ENCODE measurements around a stretch of chr16.

DNA sequence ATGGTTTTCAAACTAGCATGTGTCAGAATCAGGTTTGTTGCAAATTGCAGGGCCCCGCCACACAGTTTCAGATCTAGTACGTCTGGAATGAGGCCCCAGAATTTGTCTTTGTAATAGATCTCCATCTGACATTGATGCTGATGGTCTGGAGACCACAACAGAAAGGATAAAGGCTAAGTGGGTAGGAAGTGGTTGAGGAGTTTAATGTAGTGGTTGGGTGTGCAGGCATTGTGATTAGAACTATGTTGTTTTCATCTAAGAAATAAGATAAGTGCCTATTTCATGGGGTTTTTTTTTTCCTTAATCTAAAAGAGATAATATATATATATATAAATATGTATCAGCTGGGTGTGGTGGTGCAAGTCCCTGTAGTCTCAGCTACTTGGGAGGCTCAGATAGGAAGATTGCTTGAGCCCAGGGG is 4.5 kb upstream of the GGA2 start:
- PRO-cap = no peak

- PRO-cap = no peak
These were observed 17.7 kb upstream of the GGA2 start for GRCh38 chr16:23527850-23528518.

DNA sequence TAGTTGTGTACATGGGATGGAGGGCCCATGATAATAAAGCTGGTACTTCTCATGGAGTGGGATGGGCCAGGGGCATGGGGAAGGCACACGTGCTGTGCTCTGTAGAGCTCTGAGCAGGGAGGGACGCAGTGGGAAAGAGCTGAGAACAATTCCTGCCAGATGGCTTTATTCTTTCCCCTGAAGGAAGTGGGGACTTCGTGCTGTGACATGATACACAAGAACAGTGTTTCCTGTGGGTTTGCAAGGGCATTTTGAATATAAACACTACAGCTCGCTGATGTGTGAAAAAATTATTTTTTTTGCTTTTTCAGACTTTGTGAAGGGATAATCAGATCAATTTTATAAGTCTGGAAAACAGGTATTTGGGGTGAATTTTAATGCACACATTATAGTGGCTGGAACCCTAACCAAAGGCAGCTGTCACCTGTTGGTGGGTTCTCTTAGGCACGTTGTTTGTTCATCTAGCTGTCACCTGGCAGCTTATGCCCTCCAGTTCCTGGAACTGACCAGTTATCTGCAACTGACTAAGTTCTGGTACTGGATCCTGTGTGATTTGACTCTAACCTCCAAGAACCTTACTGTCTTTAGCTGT is 61.4 kb downstream of the PRKCB start:
- PRO-cap = no peak

GRCh38 chr16:24541616-24542099 is 2.3 kb downstream of the RBBP6 start:
- PRO-cap = no peak

DNA sequence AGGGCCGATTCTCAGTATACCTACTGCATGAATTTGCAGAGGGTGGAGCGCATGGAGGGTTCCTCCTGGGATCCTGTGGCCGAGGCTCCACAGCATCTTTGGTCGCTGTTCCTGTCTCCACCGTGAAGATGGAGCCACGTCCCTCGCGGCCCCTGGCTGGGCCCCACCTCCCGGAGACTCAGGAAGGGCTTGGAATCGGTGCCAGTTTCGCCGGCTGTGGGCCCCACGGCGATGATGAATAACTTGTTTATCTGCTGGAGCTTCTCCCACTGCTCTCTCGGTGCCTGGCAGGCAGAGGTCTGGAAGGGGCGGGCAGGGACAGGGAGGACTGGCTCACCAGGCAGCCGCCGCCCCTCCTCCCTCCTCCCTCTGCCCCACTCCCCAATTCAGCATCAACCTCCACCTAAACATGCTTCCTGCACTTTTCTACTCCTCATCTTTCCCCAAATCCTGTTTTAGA is 8.1 kb downstream of the SLC5A11 start:
- PRO-cap = no peak

GRCh38 chr16:25148208-25149137 is 36.9 kb downstream of the LCMT1 start:
- PRO-cap = no peak

DNA sequence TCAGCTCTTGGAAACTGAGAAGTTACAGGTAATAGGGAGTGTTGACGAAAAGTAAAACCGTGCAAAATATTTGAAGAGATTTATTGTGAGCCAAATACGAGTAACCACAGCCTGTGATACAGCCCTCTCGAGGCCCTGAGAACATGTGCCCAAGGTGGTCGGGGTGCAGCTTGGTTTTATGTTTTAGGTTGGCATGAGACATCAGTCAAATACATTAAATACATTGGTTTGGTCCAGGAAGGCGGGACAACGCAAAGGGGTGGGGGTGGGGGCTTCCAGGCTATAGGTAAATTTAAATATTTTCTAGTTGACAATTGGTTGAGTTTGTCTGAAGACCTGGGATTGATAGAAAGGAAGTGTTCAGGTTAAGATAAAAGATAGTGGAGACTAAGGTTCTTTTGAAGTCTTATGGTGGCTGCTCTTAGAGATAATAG is 1.1 kb upstream of the ZKSCAN2 start:
- PRO-cap = no peak

DNA sequence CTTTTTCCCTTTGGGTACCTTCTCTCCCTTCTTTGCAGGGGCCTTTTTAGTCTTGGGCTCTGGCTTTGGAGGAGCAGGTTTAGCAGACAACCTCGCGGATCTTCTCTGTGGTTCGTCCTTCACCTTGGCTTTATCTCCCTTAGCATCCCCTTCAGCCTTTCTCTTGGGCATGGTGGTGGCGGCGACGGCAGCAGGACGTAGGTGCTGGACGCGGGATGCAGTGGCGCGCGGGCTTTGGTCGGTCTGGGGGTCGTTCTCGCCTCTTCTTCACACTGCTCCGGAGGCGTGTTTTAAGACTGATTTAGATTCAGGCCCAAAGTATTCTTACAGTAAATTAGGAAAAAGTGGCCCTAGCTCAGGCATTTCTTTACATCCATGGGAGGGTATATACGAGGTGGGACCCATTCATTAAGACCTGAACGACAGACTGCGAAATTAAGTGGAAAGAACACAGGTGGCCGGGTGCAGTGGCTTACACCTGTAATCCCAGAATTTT is 340.9 kb downstream of the HS3ST4 start:
- PRO-cap = no peak

DNA sequence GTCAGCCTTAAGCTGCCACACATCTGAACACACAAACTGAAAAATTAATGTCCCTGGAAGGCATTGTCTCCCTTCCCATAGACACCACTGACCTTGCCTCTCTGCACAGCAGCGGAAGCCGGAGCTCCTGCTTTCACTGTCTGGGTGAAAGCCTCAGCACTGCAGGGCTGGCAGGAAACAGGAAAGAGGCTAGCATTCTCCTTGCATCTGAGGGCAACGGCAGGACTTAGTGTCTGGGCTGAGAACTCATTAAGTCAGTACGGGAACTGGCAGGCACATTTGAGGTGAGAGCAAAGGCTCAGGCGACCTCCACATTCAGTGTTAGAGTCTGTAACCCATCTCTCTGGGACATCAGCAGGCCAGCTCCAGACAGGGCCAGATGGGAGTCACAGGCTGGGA is 452.3 kb upstream of the C16orf82 start:
- PRO-cap = no peak

GRCh38 chr16:26991438-26991984 is 75.2 kb upstream of the C16orf82 start:
- PRO-cap = no peak

DNA sequence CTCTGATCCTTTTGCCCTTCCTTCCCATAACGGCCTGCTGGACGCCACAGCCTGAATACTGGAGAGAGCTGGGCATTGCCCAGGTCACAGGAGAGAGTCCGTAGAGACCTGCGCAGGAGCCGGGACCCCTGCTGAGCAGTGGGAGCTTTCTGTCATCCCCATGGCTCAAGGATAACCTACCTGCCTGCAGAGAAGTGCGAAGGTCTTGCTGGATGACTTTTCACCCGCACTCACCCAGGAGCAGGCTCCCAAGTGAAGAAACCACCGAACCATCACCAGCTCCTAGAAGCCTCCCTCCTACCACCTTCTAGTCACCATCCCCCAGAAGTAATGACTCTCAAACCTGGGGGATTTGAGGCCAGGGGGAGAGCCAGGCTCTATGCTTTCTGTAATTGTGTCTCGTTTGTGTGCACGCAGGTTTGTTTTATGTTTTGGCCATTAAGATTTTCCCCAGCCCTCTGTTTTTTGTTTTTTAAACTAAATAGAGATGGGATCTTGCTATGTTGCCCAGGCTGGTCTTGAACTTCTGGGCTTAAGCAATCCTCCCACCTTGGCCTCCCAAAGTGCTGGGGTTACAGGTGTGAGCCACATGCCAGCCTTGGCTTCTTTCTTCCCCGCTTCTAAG is 18.1 kb downstream of the KDM8 start:
- PRO-cap = no peak

GRCh38 chr16:27230433-27231354 is 27.4 kb downstream of the KDM8 start:
- PRO-cap = no peak

GRCh38 chr16:27264104-27264590 is 4.4 kb downstream of the NSMCE1 start:
- PRO-cap = no peak

- PRO-cap = no peak
These were observed 32.6 kb downstream of the IL4R start for GRCh38 chr16:27346178-27347000.

DNA sequence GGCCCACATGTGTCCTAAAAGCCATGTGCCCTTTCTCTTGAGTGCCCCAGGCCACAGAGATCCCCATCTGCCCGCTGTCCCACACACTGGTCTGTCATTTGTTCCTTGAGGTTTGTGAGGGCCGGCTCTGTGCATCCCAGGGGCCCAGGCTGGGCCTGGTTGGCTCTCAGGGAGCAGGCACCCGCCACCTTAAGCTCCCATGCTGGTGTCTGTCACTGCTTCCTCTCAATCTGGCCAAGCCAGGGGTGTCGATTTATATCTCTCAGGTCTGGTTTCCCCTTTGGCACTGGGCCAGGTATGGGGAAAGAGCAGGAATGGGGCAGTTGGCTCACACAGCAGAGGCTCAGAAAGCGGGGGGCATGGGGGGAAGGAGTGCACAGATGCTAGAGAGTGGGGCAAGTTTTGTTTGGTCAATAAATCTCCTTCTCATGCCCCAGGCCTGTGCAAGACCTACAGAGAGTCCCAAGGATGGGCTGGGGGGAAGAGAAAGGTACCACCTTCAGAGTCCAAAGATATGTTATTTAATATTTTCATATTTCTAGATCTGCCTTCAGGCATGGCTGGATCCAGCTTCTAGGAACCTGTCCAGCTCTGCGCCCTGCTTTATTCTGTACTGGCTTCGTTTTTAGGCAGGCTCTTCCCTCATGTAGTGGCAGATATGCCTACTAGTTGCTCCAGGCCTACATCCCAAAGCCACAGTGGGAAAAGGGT is 34.3 kb downstream of the IL4R start:
- PRO-cap = no peak

- PRO-cap = no peak
These were observed 38.5 kb downstream of the IL4R start for GRCh38 chr16:27352273-27352635.

DNA sequence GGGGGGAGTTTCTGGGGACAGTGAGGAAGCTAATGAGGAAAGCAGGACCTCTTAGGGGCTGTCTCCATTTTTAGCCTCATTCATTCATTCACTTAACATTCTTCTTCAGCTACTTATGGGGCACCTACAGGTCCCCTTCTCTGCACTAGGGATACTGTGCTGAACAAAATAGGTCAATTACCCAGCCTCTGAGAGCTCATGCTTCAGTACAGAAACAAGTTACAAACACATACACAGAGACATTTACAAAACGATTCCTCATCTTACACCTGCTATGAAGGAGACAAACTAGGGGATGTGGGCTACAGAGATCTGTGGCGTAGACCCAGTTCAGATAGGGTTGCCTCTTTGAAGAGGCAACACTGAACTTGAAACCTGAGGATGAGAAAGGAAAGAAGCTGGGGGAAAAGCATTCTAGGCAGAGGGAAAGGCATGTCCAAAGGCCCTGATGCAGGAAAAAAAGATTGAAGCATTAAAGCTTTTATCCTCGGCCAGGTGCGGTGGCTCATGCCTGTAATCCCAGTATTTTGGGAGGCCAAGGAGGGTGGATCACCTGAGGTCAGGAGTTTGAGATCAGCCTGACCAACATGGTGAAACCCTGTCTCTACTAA is 5.2 kb downstream of the IL21R start:
- PRO-cap = no peak

DNA sequence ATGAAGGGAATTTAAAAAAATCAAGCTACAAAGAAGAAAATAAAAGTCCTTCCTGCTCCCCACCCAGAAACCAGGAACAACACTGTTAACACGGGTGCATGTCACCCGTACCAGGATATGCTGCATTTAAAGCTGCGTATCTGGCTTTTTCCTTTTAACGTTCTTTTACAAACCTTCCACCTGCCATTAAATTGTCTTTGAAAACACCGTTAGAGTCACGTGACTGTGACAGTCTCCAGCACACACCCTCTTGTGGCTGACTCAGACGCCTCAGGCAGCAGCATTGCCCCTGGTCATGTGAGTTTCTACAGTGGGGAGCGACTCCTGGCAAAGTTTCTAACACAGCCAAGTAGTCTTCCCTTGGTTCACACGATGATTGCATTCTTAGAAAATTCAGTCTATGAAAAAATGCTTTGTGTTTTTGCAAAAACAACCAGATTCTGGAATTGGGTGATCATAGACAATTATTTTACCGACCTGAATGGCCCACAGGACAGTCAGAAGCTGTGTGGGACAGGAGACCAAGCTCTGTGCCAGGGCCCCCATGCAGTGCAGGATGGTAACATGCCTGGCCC is 199.0 kb downstream of the KATNIP start:
- PRO-cap = no peak

- PRO-cap = no peak
These were observed 64.7 kb upstream of the GSG1L start for GRCh38 chr16:28128022-28128869.

GRCh38 chr16:28171762-28172216 is 40.0 kb downstream of the XPO6 start:
- PRO-cap = no peak